Smooth muscle cell (in vitro differentiated cells): Measurements from ENCODE around the genes BET1L and PKP3.

DNA sequence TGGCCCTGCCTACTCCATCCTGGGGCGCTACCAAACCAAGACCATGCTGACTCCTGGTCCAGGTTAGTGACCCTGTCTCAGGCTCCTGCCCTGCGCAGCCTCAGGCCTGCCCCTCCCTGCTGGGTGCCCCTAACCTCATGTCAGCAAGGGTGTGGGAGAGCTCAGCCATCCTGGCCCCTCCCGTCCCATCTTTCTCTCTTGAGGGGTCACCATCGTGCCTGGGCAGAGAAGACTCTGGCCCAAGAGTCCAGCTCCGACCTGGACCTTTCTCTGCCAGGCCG lies 1.1 kb downstream of the ODF3 start:
- RAMPAGE, long total RNA: no peak

GRCh38 chr11:204382-205199 lies 2.6 kb downstream of the BET1L start:
- RAMPAGE, long total RNA: no peak

DNA sequence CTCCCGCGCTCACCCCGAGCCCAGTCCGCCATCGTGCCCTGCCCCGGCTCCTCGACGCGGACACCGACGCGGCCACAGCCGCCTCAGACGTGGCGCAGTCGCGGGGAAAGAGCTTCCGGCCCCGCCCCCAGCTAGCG lies at the start of gene BET1L:
Gene BET1L, minus strand, starts transcription at position 110 of the 137 bp plus-strand sequence.
- RAMPAGE, long total RNA: start-site peak on the minus strand centred at position 82 of the sequence, 29 bp wide, 277 and 151 reads in 2 replicates

- RAMPAGE, long total RNA: no peak
Measured at GRCh38 chr11:208958-209369, 1.5 kb downstream of the RIC8A start.

DNA sequence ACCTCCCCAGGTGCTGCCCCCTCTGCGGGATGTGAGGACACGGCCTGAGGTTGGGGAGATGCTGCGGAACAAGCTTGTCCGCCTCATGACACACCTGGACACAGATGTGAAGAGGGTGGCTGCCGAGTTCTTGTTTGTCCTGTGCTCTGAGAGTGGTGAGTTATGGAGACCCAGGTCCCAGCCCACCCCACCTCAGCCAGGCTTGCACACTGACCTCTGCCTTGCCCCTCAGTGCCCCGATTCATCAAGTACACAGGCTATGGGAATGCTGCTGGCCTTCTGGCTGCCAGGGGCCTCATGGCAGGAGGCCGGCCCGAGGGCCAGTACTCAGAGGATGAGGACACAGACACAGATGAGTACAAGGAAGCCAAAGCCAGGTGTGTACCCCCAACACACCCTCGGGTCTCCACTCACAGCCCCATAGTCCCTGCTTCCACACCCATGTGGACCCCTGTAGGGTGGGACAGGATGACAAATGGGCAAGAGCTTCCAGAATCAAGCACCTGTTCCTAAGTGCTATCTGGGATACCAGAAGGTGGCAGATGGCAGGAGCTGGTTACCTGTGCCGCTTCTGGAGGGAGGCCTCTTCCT lies 5.2 kb downstream of the RIC8A start:
- RAMPAGE, long total RNA: no peak

DNA sequence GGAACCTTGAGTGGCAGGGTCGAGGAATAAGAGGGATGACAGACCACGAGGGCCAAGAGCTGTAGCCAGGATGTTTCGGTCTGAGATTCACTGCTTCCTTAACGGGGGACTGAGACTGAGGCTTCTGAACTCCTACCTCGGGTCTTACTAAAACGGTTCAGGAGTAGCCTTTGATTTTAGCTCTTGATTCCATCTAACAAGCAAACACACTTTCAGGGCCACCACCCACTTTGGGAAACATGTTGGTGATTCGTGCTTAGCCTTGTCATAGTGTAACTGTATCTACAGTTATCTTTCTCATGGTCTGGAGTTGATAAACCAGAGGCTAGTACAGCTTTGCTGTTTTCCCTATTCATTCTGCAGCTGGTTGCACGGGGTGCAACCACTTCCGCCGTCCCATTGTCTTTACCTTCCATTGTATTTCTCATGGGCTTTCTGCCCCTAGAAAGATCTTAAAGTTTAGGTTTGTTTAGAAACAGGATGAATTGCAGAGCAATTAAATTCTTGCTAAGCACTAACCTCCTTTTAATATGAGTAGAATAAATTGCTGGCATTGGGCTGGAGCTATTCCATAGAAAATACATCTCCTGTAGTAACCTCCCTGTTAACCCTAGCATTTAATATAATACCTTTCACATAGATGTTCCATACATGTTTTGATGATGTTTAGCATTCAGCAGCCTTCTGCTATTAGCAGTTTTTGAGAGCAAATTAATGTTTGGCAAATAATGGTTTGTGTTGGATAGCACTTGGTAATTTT lies 709 bp downstream of the PSMD13 start:
- RAMPAGE, long total RNA: no peak

DNA sequence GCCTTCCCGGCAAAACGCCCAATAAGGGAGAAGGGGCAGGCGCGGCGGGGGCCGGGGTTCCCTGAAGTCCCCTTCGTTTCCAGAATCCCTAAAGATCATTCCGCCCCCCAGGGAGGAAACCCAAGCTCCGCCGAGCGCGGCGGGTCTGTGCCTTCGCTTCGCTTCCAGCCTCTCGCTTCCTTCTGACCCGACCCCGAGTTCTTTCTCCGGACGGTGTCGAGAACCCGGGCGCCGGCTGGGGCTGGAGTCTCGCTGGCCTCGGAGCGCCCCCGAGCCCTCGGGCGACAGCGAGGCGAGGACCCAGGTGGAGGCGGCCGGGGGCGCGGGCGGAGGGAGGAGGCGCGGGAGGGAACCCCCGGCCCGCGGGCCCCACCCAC lies 430 bp upstream of the PGGHG start:
- RAMPAGE, long total RNA: no peak

DNA sequence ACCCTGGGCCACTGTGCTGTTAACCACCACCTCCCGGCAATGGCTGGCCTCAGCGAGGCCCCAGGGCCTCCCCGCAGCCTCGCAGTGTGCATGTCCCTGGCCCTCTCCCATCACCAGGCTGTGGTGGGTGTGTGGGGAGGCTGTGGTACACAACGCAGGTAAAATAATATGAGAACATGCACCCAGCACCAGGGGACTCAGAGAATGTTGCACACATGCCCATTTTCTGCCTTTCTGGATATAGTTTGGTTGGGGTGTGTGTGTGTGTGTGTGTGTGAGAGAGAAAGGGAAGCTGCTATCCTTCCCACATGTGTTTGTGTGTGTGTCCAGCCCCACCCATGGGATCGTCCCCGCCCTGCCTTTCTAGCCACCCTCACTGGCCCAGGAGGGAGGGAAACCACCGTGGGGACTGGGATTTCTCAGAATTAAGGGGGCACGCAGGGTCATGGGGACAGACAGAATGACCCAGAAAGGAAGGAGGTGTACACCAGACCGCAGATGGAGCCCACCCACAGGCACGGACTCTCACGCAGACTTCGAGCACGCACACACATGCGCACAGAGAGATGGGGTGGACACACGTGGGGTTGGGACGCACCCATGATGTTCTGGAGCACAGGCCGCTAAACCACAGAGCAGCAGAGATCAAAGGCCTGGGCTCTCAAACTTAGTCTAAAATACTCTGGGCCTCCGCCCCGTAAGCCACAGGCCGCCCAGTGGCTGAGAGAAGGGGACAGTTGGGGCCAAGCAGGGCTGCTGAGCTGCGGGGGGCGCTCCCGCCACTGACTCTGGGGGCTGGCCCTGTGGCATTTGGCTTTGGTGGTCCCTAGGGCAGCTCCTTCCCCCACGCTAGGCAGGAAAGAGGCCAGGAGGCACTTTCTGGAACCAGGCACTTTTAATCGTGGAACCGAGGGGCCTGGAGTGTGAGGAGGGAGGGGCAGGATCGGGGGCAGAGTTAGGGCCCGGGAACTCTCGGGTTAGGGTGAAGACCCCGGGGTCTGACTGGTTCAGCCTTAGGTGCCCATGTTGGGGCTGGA lies 1.7 kb downstream of the IFITM5 start:
- RAMPAGE, long total RNA: no peak

GRCh38 chr11:316902-317681 lies 3.3 kb downstream of the IFITM1 start:
- RAMPAGE, long total RNA: no peak

DNA sequence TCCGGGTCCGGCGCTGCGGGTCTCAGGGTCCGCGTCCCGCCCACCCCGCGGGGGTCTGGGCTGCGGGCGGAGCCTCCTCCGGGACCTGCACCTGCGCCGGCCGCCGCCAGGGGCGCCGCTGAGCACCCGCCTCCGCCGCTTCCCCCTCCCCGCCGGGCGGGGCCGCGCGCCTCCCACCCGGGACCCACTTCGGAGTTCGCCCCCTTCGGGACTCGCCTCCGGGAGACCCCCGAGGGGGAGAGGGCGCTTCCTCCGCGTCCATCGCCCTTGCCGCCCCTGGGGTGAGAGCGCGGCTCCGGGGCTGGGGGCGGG lies 2.2 kb downstream of the IFITM3 start:
- RAMPAGE, long total RNA: no peak

- RAMPAGE, long total RNA: no peak
Measured at GRCh38 chr11:325462-326323, 5.0 kb upstream of the IFITM3 start.

DNA sequence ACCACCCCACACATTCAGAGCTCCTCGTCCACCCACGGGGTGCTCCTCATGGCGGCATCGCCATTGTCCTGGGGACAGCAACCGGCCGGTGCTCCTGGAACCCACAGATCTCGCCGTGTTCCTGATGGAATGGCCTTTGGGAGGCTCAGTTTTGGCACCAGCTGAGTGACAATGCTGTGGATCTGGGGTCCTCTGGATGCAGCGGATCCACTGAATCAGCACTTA lies 4.2 kb upstream of the B4GALNT4 start:
- RAMPAGE, long total RNA: no peak

- RAMPAGE, long total RNA: no peak
Measured at GRCh38 chr11:392901-393700, 908 bp upstream of the PKP3 start.

- RAMPAGE, long total RNA: no peak
Measured at GRCh38 chr11:393851-394454, at the start of gene PKP3. Gene PKP3 (plus strand): TSS chr11:394209.

DNA sequence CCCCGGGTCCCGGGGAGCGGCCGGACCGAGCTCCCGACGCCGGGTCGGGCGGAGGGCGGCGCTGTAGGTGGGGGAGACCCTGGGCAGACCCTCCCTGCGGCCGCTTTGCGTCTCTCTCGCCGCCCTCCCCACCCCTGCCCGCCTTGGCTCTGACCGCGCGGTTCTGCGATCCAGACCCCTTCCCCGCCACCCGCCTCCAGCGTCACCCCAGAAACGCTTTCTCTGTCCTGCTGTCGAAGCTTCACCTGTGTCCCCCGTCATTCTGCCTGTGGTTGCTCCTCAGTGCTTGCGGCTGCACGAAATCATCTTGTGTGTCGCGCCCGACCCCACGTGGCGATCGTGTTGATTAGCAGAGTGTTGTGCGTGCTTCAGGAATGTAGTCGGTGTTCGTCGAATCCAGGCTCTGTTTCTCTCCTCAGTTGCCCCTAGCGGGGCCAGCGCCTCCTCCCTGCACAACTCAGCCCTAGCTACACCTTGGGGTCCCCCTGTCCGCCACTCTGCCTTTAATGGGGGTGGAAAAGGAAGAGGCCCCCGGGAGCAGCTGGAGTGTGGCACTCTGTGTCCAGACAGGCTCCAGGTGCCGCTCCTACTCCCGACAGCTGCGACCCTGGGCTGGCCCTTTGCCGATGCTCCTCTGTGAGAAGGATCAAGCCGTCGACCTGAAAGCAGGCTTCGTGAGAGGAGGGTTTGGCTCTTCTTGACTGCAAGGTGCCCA lies 864 bp downstream of the PTDSS2 start:
- RAMPAGE, long total RNA: no peak

DNA sequence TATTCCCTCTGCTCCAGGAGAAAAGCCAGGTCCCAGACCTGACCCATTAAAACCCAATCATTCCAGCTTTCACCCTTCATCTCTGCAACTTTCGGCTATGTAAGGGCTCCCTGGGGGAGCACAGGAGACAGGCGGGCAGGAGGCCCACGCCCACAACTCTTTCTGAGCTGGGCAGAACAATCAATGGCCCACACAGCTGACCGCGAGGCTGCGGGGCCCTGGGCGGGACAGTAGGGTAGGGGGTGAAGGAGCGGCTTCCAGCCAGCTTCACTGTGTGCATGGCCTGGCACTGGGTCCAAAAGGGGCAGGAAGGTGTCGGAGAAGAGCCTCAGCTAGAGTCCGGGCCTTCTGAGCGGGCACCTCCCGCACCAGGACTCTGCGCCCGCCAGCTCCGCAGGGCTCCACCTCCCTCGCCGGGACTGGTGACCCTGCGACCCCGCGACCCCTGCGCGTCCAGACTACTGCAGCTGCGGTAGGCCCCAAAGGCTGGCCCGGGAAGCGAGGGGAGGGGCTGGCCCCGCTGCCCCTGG lies 430 bp downstream of the LMNTD2 start:
- RAMPAGE, long total RNA: no peak

GRCh38 chr11:581371-582084 lies 5.3 kb downstream of the PHRF1 start:
- RAMPAGE, long total RNA: no peak

DNA sequence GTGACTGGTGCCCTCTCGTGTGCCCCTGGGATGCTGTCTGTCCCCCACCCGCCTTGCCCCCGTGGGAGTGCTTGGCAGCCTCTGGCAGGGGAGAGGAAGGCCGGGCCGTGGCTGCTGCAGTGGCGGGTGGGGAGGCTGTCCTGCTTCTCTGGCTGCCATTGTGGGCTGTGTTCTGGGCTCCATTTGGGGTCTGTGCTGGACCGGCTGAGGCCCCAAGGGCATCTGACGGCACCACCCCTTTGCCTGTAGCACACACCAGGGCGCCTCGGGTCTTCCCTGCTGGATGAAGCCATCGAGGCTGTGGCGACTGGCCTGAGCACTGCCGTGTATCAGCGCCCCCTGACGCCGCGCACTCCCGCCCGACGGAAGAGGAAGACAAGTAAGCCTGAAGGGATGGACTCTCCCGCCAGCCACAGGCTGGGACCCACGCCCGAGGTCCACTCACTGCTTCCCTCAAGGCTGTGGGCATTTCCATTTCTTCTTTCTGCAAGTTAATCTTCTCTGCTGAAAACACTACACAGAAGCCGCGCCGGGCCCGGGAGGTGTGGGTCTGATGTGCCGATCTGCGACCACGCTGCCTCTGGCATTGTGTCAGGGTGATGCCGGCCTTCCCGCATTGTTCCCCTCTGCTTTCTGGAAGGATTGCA lies 17.5 kb downstream of the IRF7 start:
- RAMPAGE, long total RNA: no peak

DNA sequence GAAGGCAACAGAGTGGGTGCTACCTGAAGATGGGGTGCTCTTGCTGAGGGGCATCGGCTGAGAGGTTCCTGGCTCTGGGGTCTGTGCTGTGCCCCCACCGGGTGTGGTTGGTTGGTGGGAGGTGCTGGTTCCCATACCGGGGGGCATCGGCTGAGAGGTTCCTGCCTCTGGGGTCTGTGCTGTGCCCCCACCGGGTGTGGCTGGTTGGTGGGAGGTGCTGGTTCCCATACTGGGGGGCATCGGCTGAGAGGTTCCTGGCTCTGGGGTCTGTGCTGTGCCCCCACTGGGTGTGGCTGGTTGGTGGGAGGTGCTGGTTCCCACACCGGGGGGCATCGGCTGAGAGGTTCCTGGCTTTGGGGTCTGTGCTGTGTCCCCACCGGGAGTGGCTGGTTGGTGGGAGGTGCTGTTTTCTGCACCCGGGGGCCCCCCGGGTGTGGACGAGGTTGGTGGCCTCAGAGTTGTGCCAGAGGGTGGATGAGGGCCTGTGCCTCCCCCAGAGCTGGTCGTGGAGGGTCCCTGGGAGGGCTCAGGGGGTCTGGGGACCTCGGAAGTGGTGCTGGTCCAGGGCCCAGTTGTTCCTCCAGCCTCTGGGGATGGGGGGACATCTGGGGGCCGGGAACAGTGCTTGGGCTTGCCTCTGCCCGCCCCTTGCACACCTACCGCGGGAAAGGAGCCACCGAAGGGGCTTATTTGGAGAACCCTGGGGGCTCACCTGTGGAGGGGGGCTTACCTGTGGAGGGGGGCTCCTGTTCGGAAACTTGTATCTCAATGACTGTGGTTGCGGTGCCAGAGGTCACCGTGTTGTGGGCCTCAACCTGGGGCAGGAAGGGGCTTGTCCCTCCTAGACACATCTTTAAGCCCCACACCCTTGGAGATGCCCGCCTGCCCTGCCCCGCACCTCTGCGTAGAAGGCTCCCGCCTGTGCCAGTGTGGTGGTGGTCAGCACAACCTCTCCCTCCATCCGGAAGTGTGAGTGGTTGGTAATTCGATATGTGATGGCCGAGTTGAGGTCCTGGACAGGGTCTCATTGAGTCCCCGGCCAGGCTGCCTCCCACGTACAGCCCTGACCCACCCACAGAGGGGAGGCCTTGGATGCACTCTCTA lies 3.2 kb upstream of the IRF7 start:
- RAMPAGE, long total RNA: no peak

DNA sequence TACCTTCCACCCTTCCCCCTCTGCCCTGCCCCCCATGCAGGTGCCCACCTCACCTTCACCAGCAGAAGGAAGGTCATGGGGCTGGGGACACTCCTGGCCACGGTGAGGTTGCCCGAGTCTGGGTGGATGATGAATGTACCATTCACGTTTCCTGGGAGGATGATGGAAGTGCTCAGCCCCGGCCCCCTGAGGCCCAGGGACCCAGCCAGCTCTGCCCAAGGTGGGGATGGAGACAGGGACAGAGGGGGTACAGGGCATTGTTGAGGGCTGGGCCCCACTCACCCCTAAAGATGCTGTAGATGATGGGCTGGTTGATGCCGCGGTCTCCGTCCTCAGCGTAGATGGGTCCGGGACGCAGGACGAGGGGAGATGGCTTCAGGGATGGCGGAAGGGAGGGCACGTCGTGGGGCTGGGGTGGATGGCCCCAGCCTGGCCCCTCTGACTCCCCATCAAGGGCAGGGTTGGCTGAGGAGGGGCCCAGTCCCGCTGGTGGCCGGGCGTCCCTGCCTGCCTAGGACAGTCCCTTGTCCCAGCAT lies 4.3 kb upstream of the IRF7 start:
- RAMPAGE, long total RNA: no peak